Choroid plexus epithelial cell (primary cell): ENCODE results near the genes DNAH7 and CCDC150.

DNA sequence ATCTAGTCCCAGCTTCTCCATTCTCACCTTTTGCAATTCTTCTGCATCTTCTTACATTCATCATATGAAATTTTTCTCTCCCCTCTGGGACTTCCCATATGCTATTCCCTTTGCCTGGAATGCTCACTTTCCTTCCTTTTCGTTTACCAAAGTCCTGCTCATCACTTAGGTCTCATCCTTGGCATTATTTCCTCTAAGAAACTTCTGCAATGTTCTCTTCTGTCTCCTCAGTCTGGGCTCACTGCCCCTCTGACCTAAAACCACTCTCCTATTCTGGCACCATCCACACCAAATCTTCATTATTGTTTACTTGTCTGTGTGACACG is 118.7 kb upstream of the CAVIN2 start:
- RRBS, result no CpG with 5 or more reads among the region's 2 CpGs

DNA sequence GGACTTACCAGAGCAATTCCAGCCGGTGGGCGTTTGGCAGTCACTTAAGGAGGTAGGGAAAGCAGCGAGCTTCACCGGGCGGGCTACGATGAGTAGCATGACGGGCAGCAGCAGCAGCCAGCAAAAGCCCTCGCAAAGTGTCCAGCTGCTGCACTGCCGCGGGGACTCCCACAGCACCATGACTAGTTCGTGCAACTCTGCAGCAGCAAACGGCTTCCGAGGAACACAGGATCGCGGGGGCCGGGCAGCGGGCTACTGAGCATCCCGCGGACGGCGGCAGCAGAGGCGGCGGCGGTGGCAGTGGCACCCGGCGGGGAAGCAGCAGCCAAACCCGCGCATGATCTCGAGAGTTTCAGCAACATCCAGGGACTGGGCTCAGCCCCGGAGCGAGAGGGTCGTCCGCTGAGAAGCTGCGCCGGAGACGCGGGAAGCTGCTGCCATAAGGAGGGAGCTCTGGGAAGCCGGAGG is 354 bp downstream of the TMEFF2 start:
- RRBS, result 1% methylated on average over 20 of the region's 38 CpGs

DNA sequence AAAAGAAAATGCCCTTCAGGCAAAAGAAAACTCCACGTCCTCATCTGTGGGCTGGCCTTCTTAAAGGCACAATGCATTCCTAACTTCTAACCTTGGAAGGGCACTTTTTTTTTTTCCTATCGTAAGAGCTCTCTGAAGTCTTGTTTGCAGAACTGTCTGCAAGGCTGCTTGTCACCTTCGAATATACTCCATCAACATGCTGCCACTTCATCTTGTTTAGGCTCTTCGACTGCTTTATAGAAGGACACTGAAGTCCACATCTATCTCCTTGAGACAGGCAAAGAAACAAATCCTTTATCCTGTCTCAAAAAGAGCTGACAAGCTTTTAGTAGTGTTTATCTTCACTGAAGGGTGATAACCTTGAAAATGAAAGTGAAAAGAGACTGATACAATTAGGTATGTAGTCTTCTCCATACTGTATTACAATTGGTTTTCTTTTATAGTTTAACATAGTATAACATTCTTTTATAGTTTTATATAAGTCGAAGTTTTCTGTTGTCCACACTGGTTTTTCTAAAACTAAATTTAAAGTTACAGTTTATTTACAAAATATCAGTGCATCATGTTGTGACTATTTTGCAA is 124.1 kb upstream of the SLC39A10 start:
- RRBS, result no CpG with 5 or more reads among the region's 5 CpGs

DNA sequence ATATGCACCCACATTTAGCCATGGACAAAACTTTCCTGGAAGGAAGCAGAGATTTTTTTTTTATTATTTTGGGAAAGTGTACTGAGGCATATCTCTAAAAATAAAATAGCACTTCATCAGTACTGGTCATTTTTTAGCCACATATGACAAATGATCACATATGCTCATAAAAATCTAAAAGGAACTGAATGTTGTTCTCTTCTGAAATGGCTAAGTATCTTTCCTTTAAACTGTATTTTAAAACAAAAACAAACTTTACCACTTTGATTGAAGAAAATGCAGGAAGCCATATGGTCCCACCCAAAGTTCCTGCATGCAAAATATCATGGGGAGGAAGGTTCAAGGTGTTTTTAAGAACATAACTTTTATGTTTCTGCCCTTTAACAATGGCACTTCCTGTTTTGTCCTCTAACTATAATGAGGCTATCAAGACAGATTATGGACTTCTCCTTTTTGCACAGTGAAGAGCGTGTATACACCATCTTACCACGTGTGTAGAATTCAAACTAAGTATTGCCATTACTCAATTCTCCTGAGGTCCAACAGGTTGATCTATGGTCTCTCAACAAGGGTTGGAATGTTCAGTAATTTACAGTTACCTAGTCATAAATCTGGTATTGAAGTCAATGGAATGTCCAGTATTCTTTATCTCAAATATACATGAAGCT is 77.0 kb upstream of the SLC39A10 start:
- RRBS, result no CpG with 5 or more reads among the region's 2 CpGs

DNA sequence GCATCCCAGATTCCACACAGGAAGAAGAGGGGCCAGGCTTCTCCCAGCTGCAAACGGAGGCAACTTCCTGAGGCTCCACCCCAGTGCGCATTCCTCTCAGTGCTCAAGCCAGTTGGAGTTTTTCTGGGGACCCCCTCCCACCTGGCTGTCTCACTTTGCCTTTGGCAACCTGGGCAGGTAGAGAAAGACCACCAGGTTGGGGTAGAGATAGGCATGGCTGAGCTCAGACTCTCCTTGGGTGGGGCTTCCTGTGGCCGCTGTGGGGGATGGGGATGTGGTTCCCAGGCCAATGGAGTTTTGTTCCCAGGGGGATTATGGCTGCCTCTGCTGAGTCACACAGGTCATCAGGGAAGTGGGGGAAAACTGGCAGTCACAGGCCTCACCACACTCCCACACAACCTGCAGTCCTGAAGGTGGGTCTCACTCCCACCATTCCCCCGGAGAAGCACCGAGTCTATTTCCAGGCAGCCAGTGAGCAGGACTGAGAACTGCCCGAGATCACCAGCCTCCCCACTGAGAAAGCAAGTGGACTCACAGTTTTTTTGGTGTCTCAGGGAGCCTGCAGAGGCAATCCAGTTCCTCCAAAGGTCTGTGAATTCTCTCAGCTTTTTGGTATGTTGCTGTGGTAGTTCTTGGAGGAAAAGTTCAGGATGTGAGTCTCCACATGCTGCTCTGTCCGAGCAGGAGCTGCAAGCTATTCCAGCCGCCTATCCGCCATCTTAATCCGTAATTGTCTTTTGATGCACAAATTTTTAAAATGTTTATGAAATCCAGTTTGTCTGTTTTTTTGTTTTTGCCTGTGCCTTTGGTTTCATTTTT is 38.2 kb downstream of the SLC39A10 start:
- RRBS, result no CpG with 5 or more reads among the region's 10 CpGs

DNA sequence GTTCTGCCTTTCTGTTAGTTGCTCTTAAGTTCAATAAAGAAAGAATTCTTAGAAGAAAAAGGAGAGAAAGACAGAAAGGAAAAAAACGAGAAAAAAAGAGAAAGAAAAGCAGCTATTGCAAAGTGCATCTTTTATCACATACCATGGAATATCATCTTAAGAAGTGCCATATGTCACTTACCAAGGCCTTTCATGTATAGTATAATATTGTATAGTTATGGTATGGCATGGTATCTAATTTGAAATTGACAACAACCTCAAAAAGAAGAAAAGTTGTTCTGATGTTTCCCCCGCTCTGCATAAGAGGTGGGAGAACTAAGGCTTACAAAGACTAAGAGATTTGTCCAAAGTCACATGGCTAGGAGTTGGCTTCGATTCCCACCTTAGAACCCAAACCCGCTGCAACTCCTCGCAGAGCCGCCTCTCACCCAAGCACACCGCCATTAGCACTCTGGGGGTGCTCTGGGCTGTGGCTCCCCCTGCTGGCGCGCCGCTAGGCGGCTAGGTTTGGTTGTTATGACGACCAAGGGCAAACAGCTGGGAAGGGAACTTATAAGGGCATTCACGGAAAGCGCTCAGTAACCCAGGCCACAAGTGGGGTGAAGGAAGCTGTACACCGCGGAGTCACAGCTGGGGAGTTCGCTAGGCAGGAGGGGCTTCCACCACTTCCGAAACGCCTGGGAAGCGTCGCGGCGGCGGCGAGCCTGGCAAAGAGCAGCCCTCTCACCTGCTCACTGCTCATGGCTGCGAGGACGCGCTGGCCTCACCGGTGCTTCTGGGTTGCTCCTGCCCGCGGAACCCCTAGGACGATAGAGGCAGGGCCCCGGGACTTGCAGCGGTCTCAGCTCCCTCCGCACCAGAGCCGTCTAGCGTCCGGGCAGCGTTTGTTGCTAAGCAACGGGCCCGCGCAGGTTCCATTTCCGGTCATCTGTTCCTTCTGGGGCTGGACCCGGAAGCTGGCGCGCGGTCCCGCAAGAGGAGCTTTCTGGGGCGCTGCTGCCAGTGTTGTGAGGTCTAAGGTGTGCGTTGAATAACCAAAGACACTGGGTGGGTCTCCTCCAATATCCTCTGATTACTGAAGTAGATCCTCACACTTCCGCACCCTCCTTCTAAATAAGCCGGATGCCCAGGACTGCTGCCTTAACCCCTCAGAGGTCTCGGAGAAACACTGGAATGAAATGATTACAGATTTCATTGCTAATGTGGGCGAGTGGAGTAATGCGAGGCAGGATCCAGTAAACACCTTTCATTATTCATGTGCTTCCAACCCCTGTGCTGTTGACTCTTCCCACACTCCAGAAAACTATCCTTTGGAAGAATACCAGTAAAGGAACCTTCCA is at the start of gene DNAH7:
DNAH7 (minus strand) TSS at position 868 of the 1,340 bp plus-strand sequence.
- RRBS, result 1% methylated on average over 15 of the region's 55 CpGs

- RRBS, result no CpG with 5 or more reads among the region's 8 CpGs
Observed at GRCh38 chr2:196242076-196242715, 70.8 kb upstream of the STK17B start.

GRCh38 chr2:196639227-196640031 is at the start of gene CCDC150:
Gene CCDC150 (plus strand): TSS chr2:196639715.
- RRBS, result 2% methylated on average over 24 of the region's 53 CpGs

- RRBS, result no CpG with 5 or more reads among the region's 7 CpGs
Observed at GRCh38 chr2:196987606-196988516, 61.4 kb upstream of the PGAP1 start.

GRCh38 chr2:197077523-197077907 is 151.0 kb upstream of the PGAP1 start:
- RRBS, result no CpG with 5 or more reads among the region's 5 CpGs

GRCh38 chr2:197125024-197125276 is 185.6 kb downstream of the ANKRD44 start:
- RRBS, result no CpG with 5 or more reads among the region's 2 CpGs

DNA sequence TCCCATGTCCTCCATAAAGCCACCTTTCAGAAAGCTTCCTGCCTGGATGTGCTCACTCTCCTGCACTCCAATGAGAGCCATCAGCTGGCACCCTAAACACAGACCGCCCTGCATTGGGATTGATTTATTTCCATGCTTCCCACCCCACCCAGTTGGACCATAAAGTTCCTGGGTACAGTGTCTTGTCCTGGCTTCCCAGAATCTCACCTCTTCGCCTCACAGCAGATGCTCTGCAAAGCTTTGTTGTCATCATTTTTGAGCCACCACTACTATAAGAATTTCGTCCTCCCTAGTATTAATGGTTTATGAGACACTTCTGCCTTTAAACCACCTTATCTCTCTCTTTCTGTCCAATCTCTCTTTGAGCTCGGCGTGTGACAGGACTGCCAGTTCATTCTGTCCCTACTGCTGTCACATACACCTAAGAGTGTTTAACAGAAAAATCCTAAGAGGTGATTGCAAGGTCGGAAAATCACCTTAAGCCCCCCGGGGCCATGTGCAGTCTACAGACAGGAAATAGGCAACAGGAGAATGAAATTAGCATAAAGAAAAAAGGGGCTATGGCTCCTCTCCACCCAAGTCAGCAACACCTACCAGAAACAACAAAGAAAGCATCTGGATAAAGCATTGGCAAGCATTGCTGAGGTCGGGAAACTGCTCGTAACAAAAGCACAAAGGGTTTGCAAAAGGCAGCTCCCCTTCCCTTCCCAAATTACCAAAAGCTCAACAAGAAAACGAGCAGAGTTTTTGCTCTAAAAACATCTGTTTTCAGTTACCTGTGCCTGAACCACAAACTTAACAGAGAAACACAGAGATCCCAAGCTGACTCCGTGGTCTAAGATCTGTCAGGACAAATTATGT is 30.6 kb downstream of the ANKRD44 start:
- RRBS, result no CpG with 5 or more reads among the region's 11 CpGs

DNA sequence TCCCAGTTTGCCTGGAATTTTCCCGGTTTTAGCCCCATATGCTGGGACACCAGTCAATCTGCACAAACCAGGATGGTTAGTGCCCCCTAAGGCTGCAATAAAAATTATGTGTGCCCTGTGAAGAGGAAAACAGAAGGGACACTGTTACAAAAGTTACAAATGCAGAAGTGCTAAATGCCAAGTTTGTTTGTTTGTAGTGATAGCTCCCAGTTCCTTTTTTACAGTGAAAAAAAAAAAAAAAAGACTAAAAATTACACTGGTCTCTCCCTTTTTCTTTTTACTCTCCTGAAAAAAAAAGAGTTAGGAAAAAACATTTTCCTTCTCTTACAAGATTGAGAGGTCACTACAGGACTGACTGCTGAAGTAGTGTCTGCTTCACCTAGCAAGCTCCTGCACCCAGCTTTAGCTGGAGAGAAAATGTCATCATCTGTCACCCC is 3.2 kb downstream of the ANKRD44 start:
- RRBS, result no CpG with 5 or more reads among the region's 1 CpG

GRCh38 chr2:197322742-197323262 is 12.2 kb upstream of the ANKRD44 start:
- RRBS, result no CpG with 5 or more reads among the region's 8 CpGs

GRCh38 chr2:197401596-197402034 is 33.2 kb downstream of the SF3B1 start:
- RRBS, result no CpG with 5 or more reads among the region's 4 CpGs

DNA sequence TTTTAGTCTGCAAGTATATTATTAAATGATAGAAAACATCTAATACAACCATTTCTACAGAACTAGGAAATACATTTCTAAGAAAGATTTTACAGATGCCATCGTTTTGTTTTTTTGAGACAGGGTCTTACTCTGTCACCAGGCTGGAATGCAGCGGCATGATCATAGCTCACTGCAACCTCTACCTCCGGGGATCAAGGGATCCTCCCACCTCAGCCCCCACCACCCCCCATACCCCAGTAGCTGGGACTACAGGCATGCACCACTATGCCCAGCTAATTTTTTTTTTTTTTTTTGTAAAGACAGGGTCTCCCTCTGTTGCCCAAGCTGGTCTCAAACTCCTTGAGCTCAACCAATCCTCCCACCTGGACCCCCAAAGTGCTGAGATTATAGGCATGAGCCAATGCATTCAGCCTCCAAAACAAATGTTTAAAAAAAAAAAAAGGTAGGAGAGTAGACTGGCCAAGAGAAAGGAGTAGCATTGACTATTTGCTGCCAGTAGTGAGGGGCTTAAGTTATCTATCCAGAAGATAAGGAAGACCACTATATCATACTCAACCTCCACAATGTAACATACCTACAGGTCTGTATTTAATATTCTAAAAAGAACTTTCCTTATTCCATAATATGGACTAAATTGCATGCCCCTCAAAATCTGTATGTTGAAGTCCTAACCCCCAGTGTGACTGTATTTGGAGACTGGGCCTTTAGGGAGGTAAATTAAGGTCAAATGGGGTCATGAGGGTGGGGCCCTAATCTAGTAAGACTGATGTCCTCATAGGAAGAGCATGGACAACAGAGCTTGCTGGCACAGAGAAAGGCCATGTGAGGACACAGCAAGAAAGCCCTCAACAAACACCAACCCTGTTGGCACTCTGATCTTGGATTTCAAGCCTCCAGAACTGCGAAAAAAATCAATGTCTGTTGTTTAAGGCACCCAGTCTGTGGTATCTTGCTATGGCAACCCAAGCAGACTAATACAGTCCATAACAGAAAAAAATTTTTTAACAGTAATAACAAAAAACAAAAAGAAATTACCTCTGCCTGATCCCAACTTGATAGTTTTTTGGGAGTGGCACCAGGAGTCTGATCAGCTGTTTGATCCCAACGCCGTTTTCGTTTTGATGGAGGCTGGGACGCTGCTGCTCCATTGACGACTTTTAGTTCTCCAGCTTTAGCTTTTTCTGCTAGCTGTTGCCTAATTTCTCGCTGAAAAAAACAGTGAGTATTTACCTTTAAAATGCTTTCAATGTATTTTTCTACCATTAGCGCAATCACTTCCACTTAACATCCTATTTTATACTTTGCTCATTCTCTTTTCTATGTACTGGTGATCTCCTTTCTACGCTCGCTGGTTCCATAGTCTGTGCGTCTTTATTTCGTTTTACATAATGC is 18.6 kb downstream of the SF3B1 start:
- RRBS, result no CpG with 5 or more reads among the region's 15 CpGs

GRCh38 chr2:197478460-197478822 is 21.2 kb downstream of the HSPD1 start:
- RRBS, result no CpG with 5 or more reads among the region's 2 CpGs

DNA sequence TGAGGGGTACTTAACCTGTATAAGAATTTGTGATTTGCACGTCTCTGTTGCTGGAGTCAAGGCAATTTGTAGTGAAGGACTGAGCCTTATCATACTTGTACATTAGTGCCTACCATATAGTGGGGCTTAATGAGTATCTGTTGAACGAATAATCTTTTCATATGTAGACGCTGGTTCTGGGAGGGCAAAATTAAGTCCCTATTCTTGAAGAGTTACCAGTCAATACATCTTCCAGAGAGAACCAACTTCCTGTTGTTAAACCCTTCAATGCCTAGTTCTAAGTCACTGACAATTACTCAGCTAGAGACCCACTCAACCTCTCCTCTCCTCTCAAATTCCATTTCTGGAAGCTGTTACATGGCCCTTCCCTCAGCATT is 1.2 kb upstream of the MOB4 start:
- RRBS, result no CpG with 5 or more reads among the region's 3 CpGs

GRCh38 chr2:197704172-197704604 is 981 bp upstream of the MARS2 start:
- RRBS, result no CpG with 5 or more reads among the region's 3 CpGs